ENCODE data around the gene PWWP2A.

- PRO-cap, 5 experiments, result no peak in any of the 5 experiments
- RAMPAGE, long total RNA, 2 experiments, result no peak in any of the 2 experiments
- RRBS, result no CpG with 5 or more reads among the region's 6 CpGs
Measured at GRCh38 chr5:157294480-157295048, 28.6 kb downstream of the CYFIP2 start.

GRCh38 chr5:157300614-157301010 is 34.7 kb downstream of the CYFIP2 start:
- PRO-cap, 5 experiments, result peak in 3 of 5 experiments; most common plus-strand start chr5:157300956 (in 2); most common minus-strand start chr5:157300736 (in 2)
- RAMPAGE, long total RNA, 2 experiments, result no peak in any of the 2 experiments
- RRBS, result no CpG with 5 or more reads among the region's 9 CpGs

DNA sequence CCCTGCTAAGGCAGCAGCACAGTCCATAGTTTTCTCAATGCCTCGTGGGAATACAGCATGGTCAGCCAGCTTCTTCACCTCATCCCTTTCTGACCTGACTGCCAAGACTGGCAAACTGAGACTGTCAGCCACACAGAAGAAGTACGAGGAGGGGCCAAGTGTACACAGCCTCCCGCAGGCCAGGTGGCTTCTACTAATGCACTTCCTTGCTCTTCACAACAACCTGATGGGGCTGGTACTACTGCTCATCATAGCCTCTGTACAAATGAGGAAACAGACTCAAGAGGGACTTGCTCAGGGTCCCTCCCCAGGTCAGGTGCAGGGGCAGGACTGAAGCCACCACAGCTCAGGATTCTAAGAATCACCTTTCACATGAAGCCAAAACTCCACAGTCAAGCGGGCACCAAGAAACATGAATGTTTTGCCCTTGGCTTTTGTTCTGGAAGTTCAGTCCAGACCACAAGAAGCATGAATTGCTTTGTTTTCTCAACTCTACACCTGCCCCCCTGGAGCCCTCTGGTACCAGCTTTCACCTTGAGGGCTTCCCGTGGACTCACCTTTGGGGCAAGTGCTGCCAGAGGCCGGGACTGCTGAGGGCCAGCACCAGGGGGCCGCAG is 21.3 kb downstream of the NIPAL4 start:
- PRO-cap, 5 experiments, result no peak in any of the 5 experiments
- RAMPAGE, long total RNA, 2 experiments, result no peak in any of the 2 experiments
- RRBS, result 100% methylated on average over 2 of the region's 7 CpGs

GRCh38 chr5:157592444-157593426 is 17.2 kb upstream of the ADAM19 start:
- PRO-cap, 5 experiments, result no peak in any of the 5 experiments
- RAMPAGE, long total RNA, 2 experiments, result no peak in any of the 2 experiments
- RRBS, result no CpG with 5 or more reads among the region's 7 CpGs

DNA sequence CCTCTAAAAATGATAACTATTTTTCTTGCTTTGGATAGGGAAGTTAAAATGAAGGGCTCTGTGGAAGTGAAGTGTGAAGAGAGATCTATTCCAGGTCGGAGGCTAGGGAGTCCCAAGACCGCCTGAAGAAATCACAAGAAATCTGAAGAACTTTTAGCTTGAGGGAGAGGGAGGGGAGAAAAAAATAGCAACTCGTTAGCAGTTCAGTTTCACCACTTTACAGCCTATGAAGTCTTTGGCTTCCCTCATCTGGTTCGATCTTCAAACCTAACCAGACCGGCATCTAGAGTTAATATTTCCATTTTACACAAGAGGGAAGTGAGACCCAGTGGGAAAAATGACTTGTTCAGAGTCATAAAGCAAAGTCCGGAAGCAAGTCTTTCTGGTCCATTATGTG is 865 bp upstream of the C5orf52 start:
- PRO-cap, 5 experiments, result no peak in any of the 5 experiments
- RAMPAGE, long total RNA, 2 experiments, result no peak in any of the 2 experiments
- RRBS, result no CpG with 5 or more reads among the region's 6 CpGs

DNA sequence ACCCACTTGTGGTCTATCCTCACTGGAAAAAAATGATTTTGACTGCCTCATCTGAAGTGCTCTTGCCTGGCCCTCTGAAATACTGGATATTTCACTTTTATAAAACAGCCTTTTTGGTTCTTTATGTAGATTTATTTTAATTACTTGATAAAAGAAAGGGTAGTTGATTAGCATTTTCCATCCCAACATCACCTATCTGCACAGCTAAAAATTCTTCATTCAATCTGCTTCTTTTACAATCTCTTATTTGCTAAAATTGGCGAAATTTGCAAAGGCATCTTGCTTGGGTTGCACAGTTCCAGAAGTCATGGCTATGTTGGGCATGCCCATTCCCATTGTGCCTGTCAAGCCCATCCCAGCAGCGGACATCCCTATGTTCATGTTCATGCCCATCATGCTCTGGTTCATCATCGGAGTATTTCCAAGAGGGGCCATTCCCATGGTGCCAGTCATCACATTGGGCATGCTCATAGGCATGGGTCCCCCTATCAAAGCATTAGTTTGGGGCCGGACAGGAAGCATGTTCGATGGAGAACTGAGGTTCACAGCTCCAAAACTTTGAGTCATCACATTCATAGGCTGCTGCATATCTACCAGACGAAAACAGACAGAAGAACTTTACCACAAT is 44.0 kb downstream of the LSM11 start:
- PRO-cap, 5 experiments, result no peak in any of the 5 experiments
- RAMPAGE, long total RNA, 2 experiments, result no peak in any of the 2 experiments
- RRBS, result no CpG with 5 or more reads among the region's 6 CpGs

DNA sequence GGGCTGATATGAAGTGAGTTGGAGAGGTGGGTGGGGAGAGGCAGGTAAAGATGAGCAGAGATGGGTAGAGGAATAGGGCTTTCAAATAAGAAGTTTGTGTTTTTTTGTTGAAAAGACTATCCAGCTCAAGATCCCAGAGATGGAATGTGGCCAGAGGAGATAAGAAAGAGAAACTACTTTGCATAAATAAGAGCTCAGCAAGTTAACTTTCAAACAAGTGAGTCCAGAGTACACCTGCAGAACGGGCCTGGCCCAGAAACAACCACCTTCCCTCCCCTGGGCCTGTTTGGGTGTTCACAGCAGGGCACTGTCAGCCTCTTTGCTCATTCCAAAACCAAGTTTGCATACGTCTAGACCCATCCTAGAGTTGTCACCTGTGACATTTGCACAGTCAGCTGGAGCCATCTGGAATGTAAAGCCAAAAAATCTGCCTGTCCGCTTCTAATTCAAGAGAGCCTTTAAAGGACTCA is 2.3 kb upstream of the CLINT1 start:
- PRO-cap, 5 experiments, result peak in 2 of 5 experiments; most common plus-strand start position 285 of the sequence (in 2); most common minus-strand start position 135 of the sequence (in 1)
- RAMPAGE, long total RNA, 2 experiments, result no peak in any of the 2 experiments
- RRBS, result no CpG with 5 or more reads among the region's 3 CpGs

DNA sequence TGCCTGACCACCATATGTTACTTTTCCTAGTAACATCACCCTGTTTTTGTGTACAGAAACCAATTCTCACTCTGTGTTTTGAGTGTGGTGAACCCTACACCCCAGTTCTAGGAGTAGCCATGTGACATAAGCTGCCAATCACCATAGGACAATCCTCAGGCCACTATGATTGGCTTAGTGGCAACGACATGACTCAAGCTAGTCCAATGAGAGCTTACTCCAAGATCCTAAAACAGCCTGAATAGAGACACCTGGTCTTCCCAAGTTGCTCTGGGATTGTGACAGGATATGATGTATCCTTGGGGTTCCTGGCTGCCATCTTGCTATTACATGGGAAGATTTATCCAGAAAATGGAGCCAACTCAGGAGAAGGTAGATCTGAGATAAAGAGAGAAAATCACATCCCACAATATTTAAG is 572.9 kb upstream of the CLINT1 start:
- PRO-cap, 5 experiments, result no peak in any of the 5 experiments
- RAMPAGE, long total RNA, 2 experiments, result no peak in any of the 2 experiments
- RRBS, result no CpG with 5 or more reads among the region's 1 CpG

- PRO-cap, 5 experiments, result no peak in any of the 5 experiments
- RAMPAGE, long total RNA, 2 experiments, result no peak in any of the 2 experiments
- RRBS, result no CpG with 5 or more reads among the region's 9 CpGs
Measured at GRCh38 chr5:159049444-159050178, 50.1 kb downstream of the EBF1 start.

GRCh38 chr5:159051388-159051926 is 48.3 kb downstream of the EBF1 start:
- PRO-cap, 5 experiments, result no peak in any of the 5 experiments
- RAMPAGE, long total RNA, 2 experiments, result no peak in any of the 2 experiments
- RRBS, result 13% methylated on average over 16 of the region's 36 CpGs

DNA sequence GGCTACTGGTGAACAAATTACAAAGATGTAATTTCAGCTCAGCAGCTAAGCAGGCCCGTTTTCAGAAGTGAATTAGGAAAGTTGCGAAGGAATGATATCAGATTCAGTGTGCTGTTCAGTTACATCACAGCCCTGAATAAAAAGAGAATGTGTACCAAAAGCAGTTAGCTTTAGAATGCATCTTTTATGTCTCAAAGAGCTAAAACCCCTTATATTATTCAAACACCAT is 9.4 kb downstream of the EBF1 start:
- PRO-cap, 5 experiments, result no peak in any of the 5 experiments
- RAMPAGE, long total RNA, 2 experiments, result no peak in any of the 2 experiments
- RRBS, result no CpG with 5 or more reads among the region's 2 CpGs

- PRO-cap, 5 experiments, result no peak in any of the 5 experiments
- RAMPAGE, long total RNA, 2 experiments, result no peak in any of the 2 experiments
- RRBS, result no CpG with 5 or more reads among the region's 33 CpGs
Measured at GRCh38 chr5:159106604-159107176, 7.0 kb upstream of the EBF1 start.

DNA sequence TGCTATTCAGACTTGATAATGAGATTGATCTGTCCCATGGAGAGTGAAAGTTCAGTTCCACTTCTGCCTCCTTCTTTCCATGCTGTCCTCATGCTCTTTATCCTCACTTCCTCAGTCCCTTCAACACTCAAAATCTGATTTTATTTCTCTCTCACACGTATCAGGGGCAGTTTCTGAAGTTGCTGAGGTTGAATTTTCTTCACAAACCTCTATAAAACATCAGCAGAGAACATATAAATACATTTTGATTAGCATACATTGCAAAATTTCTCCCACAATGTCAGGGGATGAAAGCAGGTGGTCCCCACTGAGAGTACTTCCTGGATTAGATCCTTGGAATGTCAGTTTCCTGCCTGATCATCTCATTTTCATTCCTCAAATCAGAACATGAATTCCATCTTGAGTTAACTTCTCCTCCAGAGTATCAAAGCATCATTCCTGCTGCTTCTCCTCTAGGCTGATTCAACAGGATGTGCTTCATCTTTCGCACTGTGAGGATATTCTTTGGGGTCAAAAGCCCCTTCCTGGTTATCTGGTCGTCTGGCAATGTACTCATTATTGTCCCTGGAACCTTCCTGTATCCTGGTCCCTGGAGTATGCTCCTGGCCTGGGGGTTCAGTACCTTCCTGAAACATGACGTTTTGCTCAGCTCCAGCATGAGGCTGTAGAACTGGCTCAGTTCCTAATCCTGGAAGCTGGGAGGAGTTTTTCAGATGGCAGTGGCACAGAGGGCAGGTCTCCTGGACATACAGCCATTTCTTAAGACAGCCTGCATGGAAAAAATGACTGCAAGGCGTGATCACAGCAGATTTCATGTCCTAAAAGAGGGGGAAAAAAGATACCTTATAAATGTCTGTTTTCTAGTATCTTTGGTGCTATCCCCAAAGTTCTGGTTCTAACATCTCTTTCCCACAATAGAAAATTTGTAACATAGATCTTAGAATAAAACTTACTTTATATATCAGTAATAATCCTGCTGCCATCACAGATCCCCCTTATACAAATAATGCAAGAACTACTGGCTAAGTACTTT is 50.8 kb downstream of the RNF145 start:
- PRO-cap, 5 experiments, result no peak in any of the 5 experiments
- RAMPAGE, long total RNA, 2 experiments, result no peak in any of the 2 experiments
- RRBS, result no CpG with 5 or more reads among the region's 5 CpGs

DNA sequence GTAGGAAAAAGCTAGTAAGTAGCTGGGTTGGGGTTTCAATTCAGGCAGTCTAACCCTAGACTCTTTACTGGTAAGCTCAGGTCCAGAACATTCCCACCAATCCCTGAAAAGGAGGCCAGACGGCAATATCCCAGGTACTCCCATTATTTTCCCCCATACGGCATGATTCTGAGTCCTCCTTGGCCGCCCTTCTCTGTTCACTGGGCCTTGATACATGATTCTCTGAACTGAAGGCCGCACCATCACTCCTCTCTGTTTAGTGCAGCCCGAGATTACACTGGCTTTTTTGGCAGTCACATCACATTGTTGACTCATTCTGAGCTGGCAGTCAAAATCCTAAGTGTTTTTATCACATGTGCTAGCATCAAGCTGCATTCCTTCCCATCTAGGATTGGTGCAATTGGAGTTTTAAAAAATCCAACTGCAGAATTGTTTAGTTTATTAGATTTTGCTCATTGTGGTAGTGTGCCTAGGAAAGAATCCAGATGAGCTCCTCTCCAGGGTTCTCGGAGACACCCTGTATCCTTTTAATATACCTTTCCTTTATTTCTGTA is 120.9 kb upstream of the IL12B start:
- PRO-cap, 5 experiments, result no peak in any of the 5 experiments
- RAMPAGE, long total RNA, 2 experiments, result no peak in any of the 2 experiments
- RRBS, result no CpG with 5 or more reads among the region's 6 CpGs

- PRO-cap, 5 experiments, result no peak in any of the 5 experiments
- RAMPAGE, long total RNA, 2 experiments, result no peak in any of the 2 experiments
- RRBS, result no CpG with 5 or more reads among the region's 4 CpGs
Measured at GRCh38 chr5:159792703-159793059, 123.6 kb upstream of the ADRA1B start.

GRCh38 chr5:159912924-159913687 is 3.2 kb upstream of the ADRA1B start:
- PRO-cap, 5 experiments, result peak in 5 of 5 experiments; most common plus-strand start chr5:159913357 (in 4); most common minus-strand start chr5:159913218 (in 1)
- RAMPAGE, long total RNA, 2 experiments, result no peak in any of the 2 experiments
- RRBS, result no CpG with 5 or more reads among the region's 9 CpGs

GRCh38 chr5:160007627-160007988 is 1.3 kb upstream of the TTC1 start:
- PRO-cap, 5 experiments, result no peak in any of the 5 experiments
- RAMPAGE, long total RNA, 2 experiments, result no peak in any of the 2 experiments
- RRBS, result no CpG with 5 or more reads among the region's 3 CpGs

GRCh38 chr5:160036161-160036585 is 27.2 kb downstream of the TTC1 start:
- PRO-cap, 5 experiments, result no peak in any of the 5 experiments
- RAMPAGE, long total RNA, 2 experiments, result no peak in any of the 2 experiments
- RRBS, result no CpG with 5 or more reads among the region's 2 CpGs

- PRO-cap, 5 experiments, result peak in 5 of 5 experiments; most common plus-strand start chr5:160119886 (in 3); most common minus-strand start chr5:160119423 (in 5)
- RAMPAGE, long total RNA, 2 experiments, result no peak in any of the 2 experiments
- RRBS, result 1% methylated on average over 5 of the region's 48 CpGs
Measured at GRCh38 chr5:160119293-160120399, at the start of gene PWWP2A. TSS of gene PWWP2A (minus strand) at chr5:160119450.

GRCh38 chr5:160132908-160134181 is 14.1 kb upstream of the PWWP2A start:
- PRO-cap, 5 experiments, result no peak in any of the 5 experiments
- RAMPAGE, long total RNA, 2 experiments, result no peak in any of the 2 experiments
- RRBS, result no CpG with 5 or more reads among the region's 41 CpGs